Lung (tissue), 4 donors: ENCODE measurements around a stretch of chr1.

- PRO-cap: no peak
- RAMPAGE, long total RNA: no peak
- RRBS: no CpG with 5 or more reads among the region's 22 CpGs
Measured at GRCh38 chr1:3942529-3943277, 42.6 kb upstream of the C1orf174 start.

DNA sequence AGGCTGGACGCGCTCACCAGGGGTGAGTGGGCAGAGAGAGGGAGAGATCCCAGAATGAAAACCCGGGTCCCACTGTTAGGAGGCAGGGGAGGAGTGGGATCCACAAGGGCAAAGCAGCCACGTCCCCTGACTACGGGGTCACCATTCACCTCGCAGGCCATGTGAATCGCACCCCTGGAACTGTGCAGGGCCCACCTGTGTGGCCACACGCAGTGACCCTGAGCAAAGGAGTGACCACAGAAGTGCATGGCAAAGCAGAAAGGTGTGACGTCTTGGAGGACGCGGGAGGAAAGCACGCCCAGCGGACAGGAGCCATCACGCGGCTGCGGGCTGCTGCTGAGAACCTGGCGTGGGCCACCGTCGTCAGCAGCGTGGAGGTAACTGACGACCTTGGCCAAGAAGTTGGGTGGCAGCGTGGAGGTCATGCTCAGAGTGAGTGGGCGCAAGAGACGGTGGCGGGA lies 76.7 kb upstream of the C1orf174 start:
- PRO-cap: no peak
- RAMPAGE, long total RNA: no peak
- RRBS: no CpG with 5 or more reads among the region's 25 CpGs

GRCh38 chr1:4027538-4027961 lies 127.5 kb upstream of the C1orf174 start:
- PRO-cap: no peak
- RAMPAGE, long total RNA: no peak
- RRBS: 7% methylated on average over 5 of the region's 15 CpGs

DNA sequence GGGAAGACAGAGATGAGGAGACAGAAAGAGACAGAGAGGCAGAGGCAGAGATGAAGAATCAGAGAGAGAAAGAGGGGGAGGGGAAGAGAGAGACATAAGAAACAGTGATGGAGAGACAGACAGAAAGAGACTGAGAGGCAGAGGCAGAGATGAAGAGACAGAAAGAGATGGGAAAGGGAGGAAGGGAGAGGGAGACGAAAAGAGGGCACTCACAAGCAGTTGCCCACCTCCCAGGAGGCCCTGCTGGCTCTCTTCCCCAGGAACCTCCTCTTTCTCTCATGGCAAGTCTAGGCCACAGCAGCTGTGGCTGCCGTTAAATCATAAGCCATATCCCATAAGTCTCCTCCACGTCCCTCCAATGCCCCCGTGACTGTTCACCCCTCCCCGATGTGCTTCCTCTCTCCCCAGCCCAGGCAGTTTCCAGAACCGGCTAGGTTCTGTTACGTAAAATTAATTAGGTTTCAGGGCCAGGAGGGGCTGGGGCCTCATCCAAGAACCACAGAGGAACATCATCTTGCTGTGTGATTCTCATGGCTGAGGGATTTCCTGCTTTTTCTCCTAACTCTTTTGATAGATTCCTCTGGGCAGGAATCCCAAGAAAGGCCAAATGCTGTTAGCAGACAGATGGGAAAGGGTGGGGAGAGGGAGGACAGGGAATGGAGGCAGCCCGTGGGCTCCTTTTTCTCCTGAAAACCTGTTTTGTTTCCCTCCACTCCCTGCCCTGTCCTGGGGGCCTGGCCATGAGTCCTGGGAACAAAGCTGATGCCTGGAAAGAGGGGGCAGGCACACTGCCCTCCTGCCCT lies 141.8 kb upstream of the AJAP1 start:
- PRO-cap: no peak
- RAMPAGE, long total RNA: no peak
- RRBS: no CpG with 5 or more reads among the region's 8 CpGs

DNA sequence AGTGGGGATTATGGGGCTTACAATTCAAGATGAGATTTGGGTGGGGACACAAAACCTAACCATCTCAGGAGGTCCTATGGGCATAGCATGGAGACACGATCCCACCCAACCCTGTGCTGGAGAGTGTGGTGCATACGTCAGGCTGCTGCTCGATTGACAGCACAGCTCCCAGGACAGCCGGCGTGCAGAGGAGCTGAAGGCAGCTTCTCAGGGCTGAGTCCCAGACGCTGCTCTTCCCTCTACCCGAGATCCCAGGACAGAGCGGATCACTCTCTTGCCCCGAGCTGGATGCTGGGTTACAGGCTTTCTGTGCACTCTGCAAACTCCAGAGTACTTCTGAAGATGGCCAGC lies 104.2 kb downstream of the AJAP1 start:
- PRO-cap: no peak
- RAMPAGE, long total RNA: no peak
- RRBS: no CpG with 5 or more reads among the region's 9 CpGs

- PRO-cap: no peak
- RAMPAGE, long total RNA: no peak
- RRBS: no CpG with 5 or more reads among the region's 9 CpGs
Measured at GRCh38 chr1:4796355-4797008, 142.1 kb downstream of the AJAP1 start.

DNA sequence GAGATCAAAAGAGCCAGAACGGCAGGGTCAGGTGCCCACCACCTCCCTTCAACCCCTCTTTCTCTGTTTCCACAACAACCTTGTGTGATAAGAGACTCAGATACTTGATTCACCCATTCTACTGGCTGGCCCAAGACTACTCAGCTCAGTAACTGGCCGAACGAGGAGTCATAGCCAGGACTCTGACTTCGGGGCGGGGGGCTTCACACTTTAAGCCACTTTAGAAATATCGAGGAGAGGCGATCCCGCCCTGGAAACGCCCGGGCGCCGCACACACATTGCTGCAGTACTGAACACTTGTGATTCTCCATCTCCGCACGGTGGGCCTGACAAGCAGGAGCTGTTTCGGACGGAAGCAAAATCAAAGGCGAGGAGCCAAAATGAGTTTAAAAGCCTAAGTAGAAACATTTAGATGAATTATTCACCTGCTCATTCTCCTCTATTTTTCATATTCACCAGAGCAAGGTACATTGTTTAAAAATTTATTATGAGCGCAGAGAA lies 182.1 kb downstream of the NPHP4 start:
- PRO-cap: no peak
- RAMPAGE, long total RNA: no peak
- RRBS: no CpG with 5 or more reads among the region's 18 CpGs

DNA sequence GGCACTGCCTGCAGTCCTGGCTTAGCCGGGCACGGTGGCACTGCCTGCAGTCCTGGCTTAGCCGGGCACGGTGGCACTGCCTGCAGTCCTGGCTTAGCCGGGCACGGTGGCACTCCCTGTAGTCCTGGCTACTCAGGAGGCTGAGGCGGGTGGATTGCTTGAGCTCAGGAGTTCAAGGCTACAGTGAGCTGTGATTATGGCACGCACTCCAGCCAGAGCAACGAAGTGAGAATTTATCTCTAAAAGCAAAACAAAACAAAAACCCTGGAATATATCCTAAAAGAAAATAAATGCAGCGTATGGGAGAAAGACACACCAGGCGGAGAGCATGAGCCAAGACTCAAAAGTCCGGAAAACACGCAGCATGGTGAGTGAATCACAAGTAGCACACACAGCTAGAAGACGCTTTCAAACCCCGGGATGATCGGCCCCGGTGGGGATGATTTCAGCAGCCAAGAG lies 69.4 kb downstream of the NPHP4 start:
- PRO-cap: no peak
- RAMPAGE, long total RNA: no peak
- RRBS: 92% methylated on average over 4 of the region's 17 CpGs

GRCh38 chr1:5980253-5980636 lies 12.0 kb downstream of the NPHP4 start:
- PRO-cap: no peak
- RAMPAGE, long total RNA: no peak
- RRBS: no CpG with 5 or more reads among the region's 13 CpGs

- PRO-cap: no peak
- RAMPAGE, long total RNA: no peak
- RRBS: no CpG with 5 or more reads among the region's 23 CpGs
Measured at GRCh38 chr1:6016174-6017010, 24.2 kb upstream of the NPHP4 start.

- PRO-cap: no peak
- RAMPAGE, long total RNA: no peak
- RRBS: 6% methylated on average over 14 of the region's 31 CpGs
Measured at GRCh38 chr1:6179008-6179459, 1.1 kb downstream of the CHD5 start.

- PRO-cap: no peak
- RAMPAGE, long total RNA: no peak
- RRBS: no CpG with 5 or more reads among the region's 11 CpGs
Measured at GRCh38 chr1:6183032-6183504, 2.9 kb upstream of the CHD5 start.

DNA sequence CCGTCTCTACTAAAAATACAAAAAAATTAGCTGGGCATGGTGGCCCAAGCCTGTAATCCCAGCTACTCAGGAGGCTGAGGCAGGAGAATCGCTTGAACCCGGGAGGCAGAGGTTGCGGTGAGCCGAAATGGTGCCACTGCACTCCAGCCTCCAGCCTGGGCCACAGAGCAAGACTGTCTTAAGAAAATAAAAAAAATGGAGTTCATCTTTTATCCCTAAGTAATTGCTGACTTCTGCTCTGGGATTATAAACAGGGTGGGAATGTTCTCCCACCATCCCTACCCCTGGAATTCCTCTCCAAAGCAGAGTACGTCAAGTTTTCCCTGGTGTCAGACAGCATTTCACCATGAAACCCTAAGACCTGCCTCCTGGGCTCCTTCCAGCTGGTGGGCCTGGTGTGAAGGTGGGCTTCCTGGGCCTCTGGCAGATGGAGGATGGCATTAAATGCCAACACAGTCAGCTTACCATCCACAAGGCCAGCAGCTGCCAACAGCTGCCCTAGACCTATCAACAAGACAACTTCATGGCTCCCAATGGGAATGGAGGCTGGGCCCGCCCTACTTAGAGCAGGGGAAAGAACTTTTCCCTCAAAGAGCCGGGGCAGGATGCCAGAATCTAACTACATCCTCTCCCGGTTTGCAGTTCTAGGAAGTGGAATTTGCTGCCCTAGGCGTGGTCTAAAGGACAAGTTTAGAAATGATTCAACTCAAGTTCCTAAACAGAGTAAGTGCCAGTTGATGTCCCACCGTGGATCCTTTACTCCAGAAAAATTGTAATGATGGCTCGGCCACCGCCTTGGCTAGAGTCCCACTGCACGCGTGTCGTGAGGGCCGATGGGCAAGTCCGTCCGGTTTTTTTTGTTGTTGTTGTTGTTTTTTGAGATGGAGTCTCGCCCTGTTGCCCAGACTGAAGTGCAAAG lies 13.3 kb downstream of the ICMT start:
- PRO-cap: no peak
- RAMPAGE, long total RNA: no peak
- RRBS: no CpG with 5 or more reads among the region's 20 CpGs

- PRO-cap: no peak
- RAMPAGE, long total RNA: no peak
- RRBS: 64% methylated on average over 1 of the region's 23 CpGs
Measured at GRCh38 chr1:6269678-6270447, 9.0 kb upstream of the GPR153 start.

GRCh38 chr1:6281103-6281593 lies 20.2 kb upstream of the GPR153 start:
- PRO-cap: no peak
- RAMPAGE, long total RNA: no peak
- RRBS: no CpG with 5 or more reads among the region's 23 CpGs

- PRO-cap: no peak
- RAMPAGE, long total RNA: no peak
- RRBS: no CpG with 5 or more reads among the region's 7 CpGs
Measured at GRCh38 chr1:6282702-6283059, 21.8 kb upstream of the GPR153 start.

DNA sequence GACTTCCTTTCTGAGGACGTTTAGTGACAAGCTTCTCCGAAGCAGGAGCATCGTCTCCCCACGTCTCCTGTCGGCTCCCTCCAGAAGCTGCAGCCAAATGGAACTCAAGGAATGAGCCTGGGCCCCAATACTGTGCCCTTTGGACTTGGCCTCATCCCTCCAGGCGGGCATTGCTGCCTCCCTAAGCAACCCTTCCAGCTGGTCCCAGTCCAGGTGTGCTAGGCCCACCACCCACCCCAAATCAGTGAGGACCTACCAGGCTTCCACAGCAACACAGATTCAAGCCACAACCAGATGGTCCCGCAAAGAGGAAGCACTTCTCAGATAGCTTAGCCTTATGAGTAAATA lies 33.0 kb downstream of the ACOT7 start:
- PRO-cap: no peak
- RAMPAGE, long total RNA: no peak
- RRBS: no CpG with 5 or more reads among the region's 7 CpGs

- PRO-cap: no peak
- RAMPAGE, long total RNA: no peak
- RRBS: 3% methylated on average over 8 of the region's 36 CpGs
Measured at GRCh38 chr1:6420592-6421051, 903 bp upstream of the HES2 start.

- PRO-cap: no peak
- RAMPAGE, long total RNA: no peak
- RRBS: 100% methylated on average over 1 of the region's 27 CpGs
Measured at GRCh38 chr1:6467650-6468478, 1.9 kb upstream of the TNFRSF25 start.

GRCh38 chr1:6470307-6471233 lies 4.6 kb upstream of the TNFRSF25 start:
- PRO-cap: no peak
- RAMPAGE, long total RNA: no peak
- RRBS: 81% methylated on average over 14 of the region's 80 CpGs